ENCODE measurements around the genes NETO1 and ZNF407.

GRCh38 chr18:68874496-68874824, 76.6 kb downstream of the CCDC102B start:
- RAMPAGE, long total RNA, result no peak
PRO-cap:
- standard, result no peak
- CoPRO, capped RNA only, 2 experiments, result no peak in any of the 2 experiments
- CoPRO, capped and uncapped RNA, 2 experiments, result no peak in any of the 2 experiments
- CoPRO, uncapped RNA only, 2 experiments, result no peak in any of the 2 experiments
CAGE:
- cytosol, long polyA plus RNA, result no peak
- long polyA plus RNA, result no peak
- nucleolus, long total RNA, result no peak
- nucleus, long polyA plus RNA, result no peak

- RAMPAGE, long total RNA, result no peak
PRO-cap:
- standard, result no peak
- CoPRO, capped RNA only, 2 experiments, result no peak in any of the 2 experiments
- CoPRO, capped and uncapped RNA, 2 experiments, result no peak in any of the 2 experiments
- CoPRO, uncapped RNA only, 2 experiments, result no peak in any of the 2 experiments
CAGE:
- cytosol, long polyA plus RNA, result no peak
- long polyA plus RNA, result no peak
- nucleolus, long total RNA, result no peak
- nucleus, long polyA plus RNA, result no peak
Measured at GRCh38 chr18:69367368-69367567, 33.4 kb upstream of the DOK6 start.

DNA sequence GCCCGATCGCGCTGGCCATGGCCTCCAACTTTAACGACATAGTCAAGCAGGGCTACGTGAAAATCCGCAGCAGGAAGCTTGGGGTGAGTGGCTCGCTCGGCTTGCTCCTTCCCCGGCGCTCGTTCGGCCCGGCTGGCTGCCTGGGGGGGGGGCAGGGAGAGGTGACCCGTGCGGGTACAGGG, 431 bp downstream of the DOK6 start:
- RAMPAGE, long total RNA, result no peak
- RRBS, result 17% methylated on average over 3 of the region's 15 CpGs
PRO-cap:
- standard, result no peak
- CoPRO, capped RNA only, 2 experiments, result no peak in any of the 2 experiments
- CoPRO, capped and uncapped RNA, 2 experiments, result no peak in any of the 2 experiments
- CoPRO, uncapped RNA only, 2 experiments, result no peak in any of the 2 experiments
CAGE:
- cytosol, long polyA plus RNA, result no peak
- long polyA plus RNA, result no peak
- nucleolus, long total RNA, result no peak
- nucleus, long polyA plus RNA, result no peak

DNA sequence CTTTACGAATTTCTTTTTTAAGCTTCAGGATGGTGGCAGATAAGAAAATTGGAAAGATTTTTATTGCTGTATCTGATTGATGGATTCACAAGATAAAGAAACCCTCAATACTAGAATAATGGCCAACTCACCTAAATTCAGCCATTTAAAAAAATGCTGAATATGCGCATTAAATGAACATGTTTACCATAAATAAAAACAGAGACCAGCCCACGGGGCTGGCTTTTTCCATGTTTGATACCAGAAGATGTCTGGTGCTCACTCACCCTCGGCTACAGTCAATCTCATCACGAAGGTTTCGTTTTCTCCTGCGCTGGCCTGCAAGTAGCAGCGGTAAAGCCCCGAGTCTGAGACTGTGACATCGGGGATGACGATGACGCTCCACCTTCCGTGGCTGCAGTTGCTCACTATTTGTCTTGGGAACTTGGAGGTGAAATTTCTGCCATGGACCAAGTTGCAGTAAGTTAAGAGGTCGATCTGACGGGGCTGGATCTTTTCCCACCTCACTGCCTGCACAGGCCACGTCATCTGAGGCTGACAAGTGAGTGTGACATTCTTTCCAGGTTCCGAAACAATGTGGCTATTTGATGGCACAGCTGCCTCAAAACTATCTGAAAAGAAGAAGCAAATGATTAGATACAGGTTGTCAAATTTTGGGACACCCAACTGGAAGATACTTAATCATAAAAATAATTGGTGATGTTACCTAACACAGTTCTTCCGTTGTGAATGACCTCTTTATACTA, 52.1 kb downstream of the CD226 start:
- RAMPAGE, long total RNA, result no peak
- RRBS, result no CpG with 5 or more reads among the region's 18 CpGs
PRO-cap:
- standard, result no peak
- CoPRO, capped RNA only, 2 experiments, result no peak in any of the 2 experiments
- CoPRO, capped and uncapped RNA, 2 experiments, result no peak in any of the 2 experiments
- CoPRO, uncapped RNA only, 2 experiments, result no peak in any of the 2 experiments
CAGE:
- cytosol, long polyA plus RNA, result no peak
- long polyA plus RNA, result no peak
- nucleolus, long total RNA, result no peak
- nucleus, long polyA plus RNA, result no peak

DNA sequence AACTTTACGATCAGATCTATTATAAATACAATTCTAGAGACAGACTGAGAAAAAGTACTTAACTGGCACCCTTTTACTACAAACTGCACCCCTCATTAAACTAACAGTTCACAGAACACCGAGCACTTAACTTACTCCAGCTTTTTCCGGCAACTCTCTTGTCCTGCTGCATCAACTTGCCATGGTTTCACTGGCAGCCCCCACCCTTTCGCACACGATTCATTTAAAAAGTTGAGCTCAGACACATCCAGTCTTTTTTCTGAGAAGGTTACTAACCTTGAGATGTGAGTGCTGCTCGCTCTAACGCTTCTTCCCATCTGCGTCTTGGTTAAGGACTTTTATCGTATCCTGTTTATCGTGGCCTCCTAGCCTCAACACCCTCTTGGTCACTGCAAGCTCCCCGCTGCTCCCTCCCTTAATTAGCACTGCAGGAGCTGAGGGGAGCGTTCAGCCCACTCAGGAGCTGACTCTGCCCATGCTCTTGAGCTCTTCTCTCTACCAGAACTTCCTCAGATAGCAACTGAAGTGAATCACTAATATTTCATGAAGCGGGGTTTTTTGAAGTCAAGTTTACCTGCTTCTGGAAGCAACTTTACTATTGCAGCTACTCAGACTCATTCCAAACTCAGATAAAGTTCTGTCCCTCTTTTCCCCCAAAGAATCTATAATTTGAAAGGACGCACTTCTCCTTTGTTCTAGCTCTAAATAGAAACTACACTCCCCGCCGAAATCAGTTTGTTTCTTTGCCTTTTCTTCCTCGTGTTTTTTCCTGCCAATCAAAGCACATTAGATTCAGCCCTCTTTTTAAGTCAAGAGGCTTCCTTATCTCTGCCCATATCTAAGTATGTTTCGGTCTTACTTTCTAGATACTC, 9.0 kb upstream of the CD226 start:
- RAMPAGE, long total RNA, result no peak
- RRBS, result no CpG with 5 or more reads among the region's 18 CpGs
PRO-cap:
- standard, result no peak
- CoPRO, capped RNA only, 2 experiments, result no peak in any of the 2 experiments
- CoPRO, capped and uncapped RNA, 2 experiments, result no peak in any of the 2 experiments
- CoPRO, uncapped RNA only, 2 experiments, result no peak in any of the 2 experiments
CAGE:
- cytosol, long polyA plus RNA, result no peak
- long polyA plus RNA, result no peak
- nucleolus, long total RNA, result no peak
- nucleus, long polyA plus RNA, result no peak

- RAMPAGE, long total RNA, result no peak
- RRBS, result 38% methylated on average over 4 of the region's 46 CpGs
PRO-cap:
- standard, result no peak
- CoPRO, capped RNA only, 2 experiments, result no peak in any of the 2 experiments
- CoPRO, capped and uncapped RNA, 2 experiments, result no peak in any of the 2 experiments
- CoPRO, uncapped RNA only, 2 experiments, result no peak in any of the 2 experiments
CAGE:
- cytosol, long polyA plus RNA, result no peak
- long polyA plus RNA, result no peak
- nucleolus, long total RNA, result no peak
- nucleus, long polyA plus RNA, result no peak
Measured at GRCh38 chr18:70498914-70500050, 210.4 kb downstream of the SOCS6 start.

DNA sequence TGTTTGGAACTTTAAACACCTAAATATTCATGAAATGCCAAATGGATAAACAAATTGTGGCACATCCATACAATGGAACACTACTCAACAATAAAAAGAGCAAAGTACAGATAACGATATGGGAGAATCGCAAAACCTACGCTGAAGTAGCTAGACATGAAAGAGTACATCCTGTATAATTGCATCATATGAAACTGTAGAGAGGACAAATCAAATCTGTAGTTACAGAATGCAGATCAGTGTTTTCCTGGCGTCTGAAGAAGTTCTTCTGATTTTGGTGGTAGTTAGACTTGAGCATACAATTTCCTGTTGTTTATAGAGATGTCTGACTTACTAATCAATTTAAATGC, 394.4 kb downstream of the SOCS6 start:
- RAMPAGE, long total RNA, result no peak
- RRBS, result no CpG with 5 or more reads among the region's 4 CpGs
PRO-cap:
- standard, result no peak
- CoPRO, capped RNA only, 2 experiments, result no peak in any of the 2 experiments
- CoPRO, capped and uncapped RNA, 2 experiments, result no peak in any of the 2 experiments
- CoPRO, uncapped RNA only, 2 experiments, result no peak in any of the 2 experiments
CAGE:
- cytosol, long polyA plus RNA, result no peak
- long polyA plus RNA, result no peak
- nucleolus, long total RNA, result no peak
- nucleus, long polyA plus RNA, result no peak

DNA sequence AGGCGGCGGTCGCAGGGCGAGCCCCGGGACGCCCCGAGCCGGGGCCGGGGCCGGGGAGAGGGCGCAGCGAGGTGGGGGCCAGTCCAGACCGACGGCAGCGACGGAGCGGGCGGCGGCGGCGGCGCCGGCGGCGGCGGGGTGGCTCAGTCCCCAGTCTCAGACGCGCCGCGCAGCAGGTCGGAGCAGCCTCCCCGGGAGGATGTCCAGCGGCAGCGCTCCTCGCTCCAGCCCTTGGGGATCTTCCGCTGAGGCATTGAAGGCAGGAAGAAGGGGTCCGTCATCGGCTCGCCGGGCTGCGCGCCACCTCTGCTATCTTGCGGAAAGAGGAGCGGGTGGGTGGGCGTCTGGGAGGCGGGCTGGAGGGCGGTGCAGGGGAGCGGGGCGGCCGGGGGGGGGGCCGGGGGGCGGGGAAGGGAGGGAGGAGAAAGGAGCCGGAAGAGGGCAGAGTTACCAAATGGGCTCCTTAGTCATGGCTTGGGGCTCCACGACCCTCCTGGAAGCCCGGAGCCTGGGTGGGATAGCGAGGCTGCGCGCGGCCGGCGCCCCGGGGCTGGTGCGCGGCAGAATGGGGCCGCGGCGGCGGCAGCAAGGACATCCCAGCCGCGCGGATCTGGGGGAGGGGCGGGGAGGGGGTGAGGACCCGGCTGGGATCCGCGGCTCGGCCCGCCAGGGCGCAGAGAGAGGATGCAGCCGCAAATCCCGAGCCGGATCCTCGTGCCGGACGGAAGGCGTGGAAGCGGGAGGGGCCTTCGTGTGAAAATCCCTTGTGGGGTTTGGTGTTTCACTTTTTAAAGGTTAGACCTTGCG, at the start of gene NETO1:
Gene NETO1, minus strand, starts transcription at position 319 of the 807 bp plus-strand sequence.
- RAMPAGE, long total RNA, result no peak
- RRBS, result 57% methylated on average over 51 of the region's 88 CpGs
PRO-cap:
- standard, result no peak
- CoPRO, capped RNA only, 2 experiments, result no peak in any of the 2 experiments
- CoPRO, capped and uncapped RNA, 2 experiments, result no peak in any of the 2 experiments
- CoPRO, uncapped RNA only, 2 experiments, result no peak in any of the 2 experiments
CAGE:
- cytosol, long polyA plus RNA, result no peak
- long polyA plus RNA, result no peak
- nucleolus, long total RNA, result no peak
- nucleus, long polyA plus RNA, result no peak

GRCh38 chr18:73003312-73003772, 135.6 kb upstream of the NETO1 start:
- RAMPAGE, long total RNA, result no peak
- RRBS, result no CpG with 5 or more reads among the region's 7 CpGs
PRO-cap:
- standard, result no peak
- CoPRO, capped RNA only, 2 experiments, result no peak in any of the 2 experiments
- CoPRO, capped and uncapped RNA, 2 experiments, result no peak in any of the 2 experiments
- CoPRO, uncapped RNA only, 2 experiments, result no peak in any of the 2 experiments
CAGE:
- cytosol, long polyA plus RNA, result no peak
- long polyA plus RNA, result no peak
- nucleolus, long total RNA, result no peak
- nucleus, long polyA plus RNA, result no peak

DNA sequence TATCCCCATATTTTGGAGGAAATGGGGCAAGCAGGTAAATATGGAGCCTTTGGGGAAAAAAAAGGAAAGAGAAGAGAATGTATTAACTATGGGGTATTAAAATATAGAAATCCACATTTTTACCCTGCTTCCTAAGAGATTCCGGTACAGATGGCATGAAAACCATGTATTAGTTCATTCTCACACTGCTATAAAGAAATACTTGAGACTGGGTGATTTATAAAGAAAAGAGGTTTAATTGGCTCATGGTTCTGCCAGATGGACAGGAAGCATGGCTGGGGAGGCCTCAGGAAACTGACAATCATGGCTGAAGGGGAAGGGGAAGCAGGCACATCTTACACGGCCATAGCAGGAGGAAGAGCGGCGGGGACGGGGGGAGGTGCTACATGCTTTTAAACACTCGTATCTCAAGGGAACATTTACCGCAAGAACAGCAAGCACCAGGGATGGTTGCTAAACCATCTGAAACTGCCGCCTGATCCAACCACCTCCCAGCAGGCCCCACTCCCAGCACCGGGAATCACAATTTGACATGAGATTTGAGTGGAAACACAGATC, 362.9 kb downstream of the FBXO15 start:
- RAMPAGE, long total RNA, result no peak
- RRBS, result no CpG with 5 or more reads among the region's 9 CpGs
PRO-cap:
- standard, result no peak
- CoPRO, capped RNA only, 2 experiments, result no peak in any of the 2 experiments
- CoPRO, capped and uncapped RNA, 2 experiments, result no peak in any of the 2 experiments
- CoPRO, uncapped RNA only, 2 experiments, result no peak in any of the 2 experiments
CAGE:
- cytosol, long polyA plus RNA, result no peak
- long polyA plus RNA, result no peak
- nucleolus, long total RNA, result no peak
- nucleus, long polyA plus RNA, result no peak

GRCh38 chr18:74234548-74235162, 57.1 kb downstream of the CYB5A start:
- RAMPAGE, long total RNA, result no peak
- RRBS, result no CpG with 5 or more reads among the region's 7 CpGs
PRO-cap:
- standard, result no peak
- CoPRO, capped RNA only, 2 experiments, result no peak in any of the 2 experiments
- CoPRO, capped and uncapped RNA, 2 experiments, result no peak in any of the 2 experiments
- CoPRO, uncapped RNA only, 2 experiments, result no peak in any of the 2 experiments
CAGE:
- cytosol, long polyA plus RNA, result no peak
- long polyA plus RNA, result no peak
- nucleolus, long total RNA, result no peak
- nucleus, long polyA plus RNA, result no peak

GRCh38 chr18:74241986-74242301, 49.8 kb downstream of the CYB5A start:
- RAMPAGE, long total RNA, result no peak
- RRBS, result no CpG with 5 or more reads among the region's 3 CpGs
PRO-cap:
- standard, result no peak
- CoPRO, capped RNA only, 2 experiments, result no peak in any of the 2 experiments
- CoPRO, capped and uncapped RNA, 2 experiments, result no peak in any of the 2 experiments
- CoPRO, uncapped RNA only, 2 experiments, result no peak in any of the 2 experiments
CAGE:
- cytosol, long polyA plus RNA, result no peak
- long polyA plus RNA, result no peak
- nucleolus, long total RNA, result no peak
- nucleus, long polyA plus RNA, result no peak

DNA sequence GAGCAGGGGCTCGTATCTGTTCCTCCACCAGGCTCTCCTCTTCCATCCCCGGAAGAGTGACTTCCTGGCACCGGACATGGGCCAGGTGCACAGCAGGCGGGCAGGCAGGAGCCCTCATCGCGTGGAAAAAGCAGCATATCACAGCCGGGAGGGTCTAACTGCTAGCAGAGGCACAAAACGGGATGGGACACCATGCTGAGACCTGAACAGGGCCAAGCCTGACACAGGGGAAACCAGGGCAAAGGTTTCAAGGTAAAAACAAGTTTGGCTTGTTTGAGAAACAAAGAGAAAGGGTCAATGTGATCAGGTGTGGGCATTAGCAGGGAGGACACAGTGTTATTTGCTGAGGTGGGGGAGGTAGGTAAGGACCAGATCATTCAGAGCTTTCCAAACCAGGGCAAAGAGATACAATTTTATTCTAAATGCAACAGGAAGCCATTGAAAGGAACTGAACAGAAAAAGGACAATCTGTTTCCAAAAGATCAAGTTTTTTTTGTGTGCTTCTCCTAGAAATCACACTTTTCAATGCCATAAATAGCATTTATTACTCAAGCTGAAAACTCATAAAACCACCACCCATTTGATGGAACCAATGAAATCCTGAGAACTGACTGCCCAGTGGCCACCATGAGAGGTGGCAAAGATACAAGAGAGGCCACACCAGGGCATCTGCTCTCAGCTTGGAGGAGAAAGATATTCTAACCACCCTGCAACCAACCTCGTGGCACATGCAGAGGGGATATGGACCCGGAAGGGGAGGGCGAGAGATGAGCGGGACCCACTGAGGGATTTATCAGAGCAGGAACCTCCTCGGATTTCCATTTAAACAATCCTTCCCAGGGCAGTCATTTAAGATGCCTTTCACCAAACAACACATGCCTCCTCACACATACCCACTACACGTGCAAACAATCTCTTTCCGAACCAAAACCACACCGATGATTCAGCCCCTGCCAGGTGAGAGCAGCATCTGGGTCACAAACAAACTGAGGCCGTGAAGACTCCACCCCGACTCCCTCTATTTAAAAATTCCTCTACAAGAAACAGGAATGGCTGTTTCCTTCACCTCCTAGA, 9.0 kb downstream of the CYB5A start:
- RAMPAGE, long total RNA, result no peak
- RRBS, result 38% methylated on average over 5 of the region's 18 CpGs
PRO-cap:
- standard, result no peak
- CoPRO, capped RNA only, 2 experiments, result no peak in any of the 2 experiments
- CoPRO, capped and uncapped RNA, 2 experiments, result no peak in any of the 2 experiments
- CoPRO, uncapped RNA only, 2 experiments, result no peak in any of the 2 experiments
CAGE:
- cytosol, long polyA plus RNA, result no peak
- long polyA plus RNA, result no peak
- nucleolus, long total RNA, result no peak
- nucleus, long polyA plus RNA, result no peak

GRCh38 chr18:74290636-74291161, 1.1 kb downstream of the CYB5A start:
- RAMPAGE, long total RNA, result no peak
- RRBS, result 79% methylated on average over 2 of the region's 31 CpGs
PRO-cap:
- standard, result no peak
- CoPRO, capped RNA only, 2 experiments, result no peak in any of the 2 experiments
- CoPRO, capped and uncapped RNA, 2 experiments, result no peak in any of the 2 experiments
- CoPRO, uncapped RNA only, 2 experiments, result no peak in any of the 2 experiments
CAGE:
- cytosol, long polyA plus RNA, result no peak
- long polyA plus RNA, result no peak
- nucleolus, long total RNA, result no peak
- nucleus, long polyA plus RNA, result no peak

GRCh38 chr18:74456160-74456825, 815 bp downstream of the DIPK1C start:
- RAMPAGE, long total RNA, result no peak
- RRBS, result 71% methylated on average over 12 of the region's 51 CpGs
PRO-cap:
- standard, result no peak
- CoPRO, capped RNA only, 2 experiments, result no peak in any of the 2 experiments
- CoPRO, capped and uncapped RNA, 2 experiments, result no peak in any of the 2 experiments
- CoPRO, uncapped RNA only, 2 experiments, result no peak in any of the 2 experiments
CAGE:
- cytosol, long polyA plus RNA, result no peak
- long polyA plus RNA, result no peak
- nucleolus, long total RNA, result no peak
- nucleus, long polyA plus RNA, result no peak

DNA sequence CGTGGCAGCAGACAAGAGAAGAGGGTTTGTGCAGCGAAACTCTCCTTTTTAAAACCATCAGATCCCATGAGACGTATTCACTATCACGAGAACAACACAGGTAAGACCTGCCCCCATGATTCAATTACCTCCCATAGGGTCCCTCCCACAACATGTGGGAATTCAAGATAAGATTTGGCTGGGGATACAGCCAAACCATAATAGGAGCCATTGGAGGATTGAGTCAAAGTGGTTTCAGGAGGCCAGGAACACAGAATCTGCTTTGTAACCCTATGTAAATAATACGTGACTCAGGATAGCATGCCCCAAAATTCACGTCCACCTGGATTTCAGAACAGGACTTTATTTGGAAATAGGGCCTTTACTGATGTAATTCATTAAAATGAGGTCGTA, 16.1 kb upstream of the CNDP2 start:
- RAMPAGE, long total RNA, result no peak
- RRBS, result no CpG with 5 or more reads among the region's 7 CpGs
PRO-cap:
- standard, result bidirectional peak, plus-strand start at position 226 of the sequence, minus-strand start at position 68 of the sequence
- CoPRO, capped RNA only, 2 experiments, result no peak in any of the 2 experiments
- CoPRO, capped and uncapped RNA, 2 experiments, result no peak in any of the 2 experiments
- CoPRO, uncapped RNA only, 2 experiments, result no peak in any of the 2 experiments
CAGE:
- cytosol, long polyA plus RNA, result no peak
- long polyA plus RNA, result no peak
- nucleolus, long total RNA, result no peak
- nucleus, long polyA plus RNA, result no peak

- RAMPAGE, long total RNA, result start-site peak on the minus strand at chr18:74597613-74597621, 15 and 10 reads in 2 replicates; start-site peak on the minus strand at chr18:74597824-74597838, 25 and 12 reads in 2 replicates
- RRBS, result 1% methylated on average over 31 of the region's 71 CpGs
PRO-cap:
- standard, result bidirectional peak, plus-strand start at chr18:74597171, minus-strand start at chr18:74597150; bidirectional peak, plus-strand start at chr18:74597434, minus-strand start at chr18:74597392; bidirectional peak, plus-strand start at chr18:74597870, minus-strand start at chr18:74597835
- CoPRO, capped RNA only, 2 experiments, result peak in 2 of 2 experiments; most common plus-strand start chr18:74597870 (in 2); most common minus-strand start chr18:74597835 (in 2)
- CoPRO, capped and uncapped RNA, 2 experiments, result peak in 2 of 2 experiments; most common plus-strand start chr18:74597870 (in 2); most common minus-strand start chr18:74597835 (in 2)
- CoPRO, uncapped RNA only, 2 experiments, result peak in 2 of 2 experiments; most common plus-strand start chr18:74597399 (in 1); most common minus-strand start chr18:74597236 (in 1)
CAGE:
- cytosol, long polyA plus RNA, result start-site peak on the plus strand at chr18:74597870-74597878, 24 and 14 reads in 2 replicates
- long polyA plus RNA, result no peak
- nucleolus, long total RNA, result no peak
- nucleus, long polyA plus RNA, result no peak
Measured at GRCh38 chr18:74597007-74598023, at the start of gene ZNF407. Gene ZNF407, plus strand, starts transcription at chr18:74597870.

- RAMPAGE, long total RNA, result no peak
- RRBS, result no CpG with 5 or more reads among the region's 1 CpG
PRO-cap:
- standard, result no peak
- CoPRO, capped RNA only, 2 experiments, result no peak in any of the 2 experiments
- CoPRO, capped and uncapped RNA, 2 experiments, result no peak in any of the 2 experiments
- CoPRO, uncapped RNA only, 2 experiments, result no peak in any of the 2 experiments
CAGE:
- cytosol, long polyA plus RNA, result no peak
- long polyA plus RNA, result no peak
- nucleolus, long total RNA, result no peak
- nucleus, long polyA plus RNA, result no peak
Measured at GRCh38 chr18:74927599-74928476, 281.1 kb downstream of the PTGR3 start.